ENCODE measurements around the gene C8A.

DNA sequence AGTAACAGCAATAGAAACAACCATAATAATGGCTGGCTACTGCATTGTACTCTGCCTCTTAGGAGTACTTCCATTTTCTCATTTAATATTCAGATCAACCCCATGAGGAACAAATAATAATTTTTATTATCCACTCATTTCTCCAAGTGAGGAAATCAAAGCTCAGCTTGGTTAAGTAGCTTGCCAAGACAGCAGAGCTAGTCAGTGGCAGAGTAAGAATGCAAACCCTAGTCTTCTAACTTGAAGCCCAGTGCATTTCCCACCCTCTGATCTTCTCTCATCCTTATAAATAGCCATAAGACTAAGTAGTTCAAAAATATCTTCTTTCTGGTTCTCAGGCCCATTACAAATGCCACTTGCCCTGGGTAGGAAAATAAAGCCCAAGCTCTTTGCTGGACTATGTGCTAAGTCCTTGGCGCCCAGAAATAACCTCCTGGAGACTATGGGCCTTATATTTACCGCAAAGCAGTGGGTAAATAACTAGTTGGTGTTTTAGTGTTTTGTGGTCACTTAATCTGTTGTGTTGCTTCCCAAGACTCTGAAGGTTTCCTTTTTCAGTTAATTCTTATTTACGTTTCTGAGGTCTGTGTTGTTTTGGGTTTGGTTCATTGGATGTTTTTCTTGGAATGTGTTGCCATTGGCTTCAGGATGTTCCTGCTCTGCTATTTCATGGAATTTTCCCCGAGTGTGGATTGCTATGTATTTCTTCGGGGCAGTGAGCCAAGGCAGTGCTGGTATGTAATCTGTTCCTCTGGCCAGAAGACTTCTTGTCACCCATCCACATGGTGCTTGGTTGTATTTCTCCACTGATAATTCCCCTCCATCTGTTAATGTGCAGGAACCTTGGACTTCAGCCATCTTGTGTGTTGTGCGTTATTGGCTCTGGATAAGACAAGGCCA lies 505.6 kb downstream of the PLPP3 start:
- RRBS, result no CpG with 5 or more reads among the region's 6 CpGs

GRCh38 chr1:56190122-56190742 lies 389.1 kb downstream of the PLPP3 start:
- RRBS, result no CpG with 5 or more reads among the region's 8 CpGs

DNA sequence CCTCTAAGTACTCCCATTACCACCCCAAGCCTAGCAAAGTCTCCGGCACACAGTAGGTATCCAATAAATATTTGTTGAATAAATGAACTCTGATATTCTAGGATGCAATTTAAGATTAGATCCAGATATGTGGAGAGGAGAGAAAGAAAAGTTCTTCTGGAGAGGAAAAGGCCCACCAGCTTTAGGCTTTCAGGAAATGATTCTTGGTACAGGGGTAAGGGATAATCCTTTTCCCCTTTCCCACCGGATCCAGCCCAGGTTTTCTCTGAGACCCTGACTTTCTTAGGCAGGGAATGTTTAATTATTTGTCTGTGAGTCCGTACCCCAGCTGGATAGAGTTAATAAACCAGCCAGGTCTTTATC lies 189.2 kb downstream of the PLPP3 start:
- RRBS, result no CpG with 5 or more reads among the region's 3 CpGs

DNA sequence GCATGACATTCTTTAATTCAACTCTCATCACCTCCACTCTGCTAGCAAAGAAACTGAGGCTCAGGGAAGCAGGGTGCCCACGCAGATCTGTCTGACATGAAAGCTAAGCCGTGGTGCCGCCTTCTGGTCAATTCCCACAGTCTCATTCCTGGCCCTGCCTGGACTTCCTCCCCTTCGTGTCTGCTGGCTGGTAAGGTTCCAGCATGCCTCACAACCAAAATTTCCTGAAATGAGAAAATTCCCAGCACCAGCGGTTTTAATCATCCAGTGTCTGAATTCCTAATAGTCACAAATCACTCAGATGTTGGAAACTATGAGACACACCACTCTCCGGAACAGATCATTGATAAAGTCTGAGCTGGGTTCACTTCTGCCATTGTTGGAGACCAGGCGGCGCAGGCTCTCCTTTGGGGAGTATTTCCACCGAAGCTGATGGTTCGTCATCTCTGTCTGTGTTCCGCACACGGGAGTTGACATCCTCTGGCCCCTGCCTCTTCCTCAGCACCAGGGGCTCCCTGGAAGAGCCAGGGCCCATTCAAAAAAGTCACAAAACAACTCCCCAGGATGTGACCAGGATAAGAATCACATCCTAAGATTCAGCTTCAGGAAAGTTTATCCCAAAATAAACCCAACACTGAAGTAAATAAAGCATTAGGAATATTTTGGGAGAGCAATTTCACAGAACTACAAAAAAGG lies 167.7 kb downstream of the PLPP3 start:
- RRBS, result no CpG with 5 or more reads among the region's 12 CpGs

DNA sequence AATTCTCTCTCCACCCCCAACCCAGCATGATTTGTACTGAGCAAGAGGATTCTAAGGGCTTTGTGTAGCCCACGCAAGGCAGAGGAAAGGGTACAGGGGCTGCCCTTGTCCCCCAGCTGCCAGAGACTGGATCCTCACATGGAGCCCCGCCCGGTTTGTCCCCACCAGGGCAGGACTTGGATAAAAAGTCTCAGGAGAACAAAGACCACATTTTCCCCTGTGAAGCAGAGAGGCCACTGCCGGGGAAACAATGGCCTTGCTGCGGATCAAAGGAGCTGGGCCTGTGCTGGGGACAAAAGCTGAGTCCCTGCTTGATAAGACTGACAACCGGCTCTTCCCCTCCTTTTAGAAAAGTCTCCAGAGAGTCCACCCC lies 142.5 kb downstream of the PLPP3 start:
- RRBS, result 93% methylated on average over 4 of the region's 6 CpGs

DNA sequence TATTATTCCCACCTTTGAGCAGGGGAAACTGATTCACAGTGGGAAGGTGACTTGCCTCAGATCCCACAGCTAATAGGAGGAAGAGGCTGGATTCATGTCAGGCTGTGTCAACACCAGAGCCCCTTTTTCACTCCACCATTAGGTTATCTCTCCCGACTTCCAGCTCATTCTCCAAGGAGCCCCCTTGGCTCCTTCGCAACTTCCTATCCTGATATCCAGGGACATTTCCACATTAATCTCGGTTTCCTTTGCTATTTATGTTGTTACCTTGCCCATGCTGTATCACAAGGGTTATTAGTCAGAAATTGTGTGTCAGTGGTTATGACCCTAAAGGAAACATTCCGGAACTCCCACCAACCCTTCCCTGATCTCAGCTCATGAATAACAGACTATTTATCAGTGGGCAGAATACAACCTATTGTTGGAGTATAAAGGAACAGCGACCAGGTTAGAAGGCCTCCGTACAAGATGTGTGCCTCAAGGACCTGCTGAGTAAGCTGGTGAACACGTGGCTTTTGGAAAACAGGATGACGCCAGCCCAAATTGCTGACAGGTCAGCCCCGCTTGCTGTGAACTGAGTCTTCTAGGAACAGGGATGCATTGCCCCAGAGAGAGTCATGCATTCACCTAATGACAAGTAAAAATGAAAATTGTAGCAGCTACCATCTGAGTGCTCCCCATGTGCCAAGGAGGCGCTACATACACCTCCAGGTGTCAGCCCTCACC lies 121.5 kb downstream of the PLPP3 start:
- RRBS, result no CpG with 5 or more reads among the region's 10 CpGs

DNA sequence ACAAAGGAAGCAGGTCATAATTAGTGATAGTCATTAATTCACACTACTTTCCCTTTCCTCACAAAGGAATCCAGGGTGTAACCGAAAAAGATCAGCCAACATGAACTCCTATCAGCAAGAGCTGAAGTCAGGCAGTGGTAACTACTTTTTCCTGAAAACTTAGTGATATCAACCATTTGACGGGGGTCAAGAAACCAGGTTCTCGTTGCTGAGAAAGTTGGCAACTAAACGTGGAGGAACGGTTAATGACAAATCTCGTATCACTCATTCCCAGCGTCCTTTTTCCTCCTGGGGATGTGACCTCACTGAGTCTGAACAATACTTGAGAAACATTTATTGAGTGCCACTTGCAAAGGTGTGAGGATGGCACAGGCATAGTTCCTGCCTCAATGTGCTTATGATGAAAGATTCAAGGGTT lies 82.3 kb downstream of the PLPP3 start:
- RRBS, result no CpG with 5 or more reads among the region's 7 CpGs

GRCh38 chr1:56531284-56531684 lies 48.1 kb downstream of the PLPP3 start:
- RRBS, result no CpG with 5 or more reads among the region's 2 CpGs

DNA sequence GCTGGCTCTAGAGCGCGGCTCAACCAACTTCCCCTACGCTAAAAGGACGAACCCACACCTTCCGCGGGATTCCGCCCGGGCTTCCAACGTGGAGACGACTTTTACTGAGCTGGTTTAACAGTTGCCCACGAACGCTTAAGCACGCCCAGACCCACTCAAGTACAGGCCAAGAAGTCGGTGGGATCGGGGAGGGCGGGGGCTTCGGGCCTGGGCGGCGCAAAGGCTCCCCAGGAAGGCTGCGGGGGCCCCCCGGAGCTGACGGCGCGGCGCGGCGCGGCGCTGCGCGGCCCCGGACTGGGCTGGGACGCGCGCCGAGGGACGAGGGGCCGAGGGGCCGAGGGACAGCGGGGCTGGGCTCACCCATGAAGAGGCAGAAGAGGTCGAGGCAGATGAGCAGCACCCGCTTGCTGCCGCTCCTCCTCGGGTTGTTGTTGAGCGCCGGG lies 824 bp downstream of the PLPP3 start:
- RRBS, result 2% methylated on average over 12 of the region's 46 CpGs

DNA sequence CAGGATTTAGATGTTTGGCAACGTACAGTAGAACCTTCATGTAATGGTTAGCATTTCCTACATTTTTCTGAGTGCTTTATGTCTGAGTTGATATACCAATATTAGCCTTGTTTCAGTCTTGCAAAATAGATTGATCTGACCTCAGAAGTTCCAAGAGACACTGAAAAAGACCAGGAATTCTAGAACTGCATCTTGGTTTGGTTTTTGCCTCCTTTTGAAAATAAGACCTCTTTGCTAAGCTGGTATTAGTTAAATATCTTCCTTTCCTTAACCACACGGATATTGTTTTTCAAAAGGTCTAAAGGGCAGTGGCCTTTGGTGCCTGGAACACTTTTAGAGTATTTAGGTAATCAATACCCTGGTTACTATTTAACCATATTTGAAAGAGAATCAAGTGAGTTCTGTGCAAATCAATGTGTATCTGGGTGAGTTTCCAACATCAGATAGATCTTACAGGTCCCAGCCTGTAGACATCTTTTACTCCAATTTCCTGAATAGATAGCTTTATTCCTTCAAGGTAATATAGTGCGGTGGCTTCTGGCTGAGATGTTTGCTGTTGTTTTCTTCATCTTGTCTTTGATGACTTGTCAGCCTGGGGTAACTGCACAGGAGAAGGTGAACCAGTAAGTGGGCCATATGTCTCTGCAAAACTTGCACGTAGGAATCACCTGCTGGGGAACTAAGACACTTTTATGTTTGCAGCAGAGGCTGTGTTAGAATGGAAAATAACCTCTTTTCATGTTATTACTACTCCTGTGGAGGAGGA lies at the start of gene C8A:
Gene C8A (plus strand): TSS at position 442 of the 766 bp plus-strand sequence.
- RRBS, result no CpG with 5 or more reads among the region's 4 CpGs

- RRBS, result no CpG with 5 or more reads among the region's 4 CpGs
Observed at GRCh38 chr1:56915908-56916450, 49.8 kb downstream of the C8B start.

GRCh38 chr1:56967317-56967681 lies 1.5 kb upstream of the C8B start:
- RRBS, result no CpG with 5 or more reads among the region's 3 CpGs

GRCh38 chr1:57423025-57423478 lies 808 bp downstream of the DAB1 start:
- RRBS, result no CpG with 5 or more reads among the region's 32 CpGs

- RRBS, result no CpG with 5 or more reads among the region's 1 CpG
Observed at GRCh38 chr1:57674614-57675237, 250.9 kb upstream of the DAB1 start.

GRCh38 chr1:58395391-58395718 lies 151.2 kb downstream of the OMA1 start:
- RRBS, result no CpG with 5 or more reads among the region's 1 CpG

DNA sequence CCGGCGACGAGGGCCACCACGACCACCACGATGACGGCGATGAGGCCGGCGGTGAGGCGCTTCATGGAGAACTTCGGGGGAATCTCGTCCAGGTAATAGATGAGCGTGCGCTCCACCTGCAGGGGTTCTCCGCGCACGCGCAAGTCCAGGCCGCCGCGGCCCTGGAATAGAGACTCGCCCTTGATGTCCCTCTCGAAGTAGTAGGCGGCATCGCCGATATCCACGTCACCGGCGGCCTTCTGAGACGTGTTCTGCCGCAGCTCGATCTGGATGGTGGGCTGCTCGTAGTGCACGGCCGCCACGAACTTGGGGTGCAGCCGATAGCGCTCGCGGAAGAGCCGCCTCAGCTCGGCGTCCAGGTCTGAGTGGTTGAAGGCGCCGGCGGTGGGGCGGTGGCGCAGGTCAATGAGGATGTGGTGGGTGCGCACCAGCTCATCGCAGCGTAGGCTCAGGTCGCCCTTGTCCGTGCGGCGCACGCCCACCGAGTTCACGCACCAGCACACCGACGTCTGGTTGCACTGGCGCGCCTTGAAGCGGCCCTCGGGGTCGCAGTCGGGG lies 688 bp downstream of the TACSTD2 start:
- RRBS, result 7% methylated on average over 8 of the region's 66 CpGs

DNA sequence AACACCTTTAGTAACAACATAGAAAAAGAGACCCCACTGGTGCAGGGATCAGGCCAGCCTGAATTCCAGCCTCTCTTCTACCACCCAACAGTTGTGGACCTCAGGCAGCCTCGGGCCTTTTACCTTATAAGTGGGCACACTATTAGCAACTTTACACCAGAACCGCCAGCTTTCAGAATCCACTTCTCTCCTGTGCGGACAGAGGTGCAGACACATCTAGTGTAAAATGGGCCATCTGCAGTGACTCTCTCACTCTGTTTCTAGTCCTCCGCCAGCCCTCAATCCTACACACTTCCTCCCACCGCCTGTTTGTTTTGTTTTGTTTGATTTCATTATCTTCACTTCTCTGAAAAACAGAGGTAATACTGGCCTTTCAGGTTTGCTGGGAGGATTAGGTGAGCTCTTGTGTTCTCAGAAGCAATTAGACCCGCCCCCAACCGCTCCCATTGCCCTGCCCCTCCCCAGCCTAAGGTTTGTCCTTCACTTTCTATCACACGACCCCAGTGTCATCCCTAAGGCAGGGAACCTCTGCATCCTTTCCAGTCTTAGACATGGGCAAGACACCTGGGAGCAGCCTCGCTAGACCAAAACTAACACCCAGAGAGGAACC lies 43.1 kb upstream of the TACSTD2 start:
- RRBS, result no CpG with 5 or more reads among the region's 9 CpGs

DNA sequence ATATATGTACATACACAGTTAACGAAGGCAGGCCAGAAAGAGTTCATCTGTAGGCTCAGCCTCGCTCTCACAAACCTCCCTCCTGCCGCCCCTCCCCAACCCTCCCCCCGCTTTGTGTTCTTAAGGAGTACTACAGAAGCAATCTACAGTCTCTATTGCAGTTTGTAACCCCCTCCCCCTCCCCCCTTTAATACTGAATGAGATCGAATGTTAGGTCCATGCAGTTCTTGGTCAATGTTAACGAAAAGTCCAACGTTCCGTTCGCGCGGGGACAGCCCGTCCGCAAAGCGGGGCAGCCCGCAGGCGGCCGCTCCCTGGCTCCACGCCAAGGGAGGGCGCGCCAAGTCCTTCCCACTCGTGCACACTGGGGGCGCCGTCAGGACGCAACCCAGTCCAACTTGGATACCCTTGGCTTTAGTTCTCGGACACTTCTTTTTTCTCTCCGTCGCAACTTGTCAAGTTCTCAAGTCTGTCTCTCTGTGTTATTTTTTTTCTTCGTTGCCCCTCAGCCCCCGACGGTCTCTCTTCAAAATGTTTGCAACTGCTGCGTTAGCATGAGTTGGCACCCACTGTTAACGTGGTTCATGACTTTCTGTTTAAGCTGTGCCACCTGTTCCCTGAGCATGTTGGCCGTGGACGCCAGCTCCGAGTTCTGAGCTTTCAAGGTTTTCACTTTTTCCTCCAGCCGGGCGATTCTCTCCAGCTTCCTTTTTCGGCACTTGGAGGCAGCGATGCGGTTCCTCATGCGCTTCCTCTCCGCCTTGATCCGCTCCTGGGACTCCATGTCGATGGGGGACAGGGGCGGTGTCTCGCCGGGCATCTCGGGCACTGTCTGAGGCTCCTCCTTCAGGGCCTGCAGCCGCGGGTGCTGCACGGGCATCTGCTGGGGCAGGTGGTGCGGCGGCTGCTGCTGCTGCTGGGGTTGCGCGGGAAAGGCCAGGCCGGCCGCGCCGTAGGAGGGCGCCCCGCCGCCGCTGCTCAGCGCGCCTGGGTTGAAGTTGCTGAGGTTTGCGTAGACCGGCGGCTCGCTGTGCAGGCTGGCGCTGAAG lies 2.0 kb downstream of the JUN start:
- RRBS, result 1% methylated on average over 23 of the region's 70 CpGs

DNA sequence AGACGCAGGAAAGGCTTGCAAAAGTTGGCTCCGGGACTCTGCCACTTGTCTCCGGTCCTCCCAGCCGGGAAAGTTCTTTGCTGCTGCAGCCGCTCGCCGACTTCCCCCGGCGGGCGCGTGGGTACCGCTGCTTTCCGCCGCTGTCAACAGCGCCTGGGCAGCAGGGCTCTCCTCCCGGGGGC lies 307 bp downstream of the JUN start:
- RRBS, result under 1% methylated on average over 14 of the region's 16 CpGs

Measured in zone of skin (tissue), 1 donor.